MCF 10A (cell line): ENCODE measurements around a stretch of chr12.

DNA sequence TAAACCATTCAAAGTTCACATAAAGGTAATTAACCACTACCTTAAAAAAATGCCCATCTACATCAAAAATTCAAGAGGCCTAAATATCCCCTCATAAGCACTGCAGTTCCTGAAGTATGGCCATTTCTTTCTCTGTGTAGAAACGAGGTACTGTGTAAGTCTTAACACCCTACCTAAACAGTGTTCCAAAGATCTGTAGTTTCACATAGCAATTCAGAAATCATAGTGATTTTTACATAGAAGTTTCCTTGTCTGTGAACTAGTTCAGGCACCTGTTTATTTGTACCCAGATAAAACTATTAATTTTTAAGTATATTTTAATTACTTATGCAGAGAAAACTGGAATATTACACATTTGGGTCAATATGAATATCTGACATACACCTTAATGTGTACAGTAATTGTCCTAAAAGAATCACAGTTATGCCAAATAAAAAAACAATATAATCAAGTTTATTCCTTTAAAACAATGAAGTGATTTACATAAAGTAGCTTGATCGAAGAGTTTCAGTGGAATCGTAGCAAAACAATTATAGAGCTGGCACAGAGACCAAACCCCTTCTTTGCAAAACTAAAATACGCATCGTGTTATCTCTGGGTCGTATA, 11.6 kb downstream of the ETFRF1 start:
- PRO-cap, result no peak
- RRBS, result no CpG with 5 or more reads among the region's 6 CpGs

DNA sequence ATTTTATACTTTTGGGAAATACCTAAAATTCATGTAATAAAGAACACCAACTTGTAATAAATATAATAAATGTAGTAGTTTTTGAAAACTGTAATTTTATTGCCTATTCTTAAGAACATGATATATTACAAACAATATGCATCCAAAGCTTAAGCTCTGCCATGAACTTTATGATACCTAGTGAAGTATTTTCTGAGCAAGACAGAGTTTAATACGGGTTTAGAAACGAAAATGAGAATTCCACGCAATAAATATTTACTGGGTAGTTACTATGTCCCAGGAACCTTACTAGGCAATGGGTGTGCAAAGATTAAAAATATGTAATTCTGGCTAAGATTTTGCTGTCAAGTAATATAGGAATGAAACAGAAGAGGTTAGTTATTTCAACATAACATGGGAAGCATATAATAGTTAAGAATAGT, 18.6 kb downstream of the ETFRF1 start:
- PRO-cap, result no peak
- RRBS, result no CpG with 5 or more reads among the region's 3 CpGs

DNA sequence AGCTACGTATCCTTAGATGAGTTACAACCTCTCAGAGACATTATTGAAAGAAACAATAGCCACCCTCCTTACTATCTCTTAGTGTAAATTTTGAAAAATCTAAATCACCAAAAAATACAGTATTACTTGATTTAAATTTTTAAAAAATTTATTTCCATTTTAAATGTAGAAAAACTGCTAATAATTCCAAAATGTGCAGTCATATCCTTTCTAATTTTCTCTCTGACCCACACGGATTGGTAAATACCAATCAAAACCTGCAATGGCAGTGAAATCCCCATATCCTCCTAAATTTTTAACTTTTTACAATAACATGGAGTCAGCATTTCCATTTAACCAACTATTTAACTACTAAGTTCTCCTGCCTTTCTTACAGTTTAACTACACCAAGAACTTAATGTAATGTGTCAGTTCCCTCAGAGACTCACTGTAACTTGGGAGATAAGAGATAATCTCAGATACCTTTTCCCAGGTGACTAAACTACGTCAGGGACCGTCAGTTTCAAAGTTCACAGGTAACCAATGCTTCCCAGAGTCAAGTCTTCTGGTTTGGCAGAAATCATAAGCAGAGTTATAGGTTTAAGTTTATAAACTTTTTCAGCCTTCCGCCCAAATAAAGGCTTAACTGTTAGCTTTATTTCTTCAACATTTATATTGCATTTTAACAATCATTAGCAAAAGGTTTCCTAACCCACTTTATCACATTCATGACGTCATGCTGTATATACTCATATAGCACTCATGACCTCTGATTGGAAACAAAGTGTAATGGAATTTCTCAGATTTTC, 7.7 kb downstream of the KRAS start:
- PRO-cap, result no peak
- RRBS, result no CpG with 5 or more reads among the region's 6 CpGs

DNA sequence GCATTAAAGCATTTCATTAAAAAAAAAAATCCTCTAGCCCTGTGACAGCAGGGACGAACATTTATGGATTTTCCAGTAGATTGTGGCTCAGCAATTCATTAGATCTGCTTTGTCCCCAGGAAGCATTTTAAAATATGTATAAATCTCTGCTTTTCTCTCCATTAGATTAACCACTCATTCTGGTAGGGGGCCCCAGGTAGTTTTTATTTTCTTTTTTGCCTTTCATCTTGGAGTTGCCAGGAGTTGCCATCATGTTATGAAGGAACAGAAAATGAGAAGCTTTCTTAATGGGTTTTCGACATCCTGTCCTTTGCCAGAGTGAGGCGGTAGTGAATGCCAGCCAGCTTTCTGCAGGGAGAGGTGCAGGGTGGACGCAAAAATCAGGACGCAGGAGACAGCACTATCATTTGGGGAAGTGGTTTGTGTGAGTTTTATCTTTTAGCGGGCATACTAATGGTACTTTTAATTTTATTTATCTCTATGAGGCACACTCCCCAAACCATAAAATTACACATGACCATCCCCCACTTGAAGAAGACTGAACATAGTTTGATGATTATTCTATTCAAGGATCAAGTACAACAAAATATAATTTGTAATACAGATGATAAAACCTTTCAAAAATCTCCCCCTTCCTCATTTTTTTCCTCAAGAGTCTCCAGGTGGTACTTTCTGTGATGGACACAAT, 1.7 kb downstream of the RASSF8 start:
- PRO-cap, result no peak
- RRBS, result no CpG with 5 or more reads among the region's 6 CpGs

- PRO-cap, result no peak
- RRBS, result no CpG with 5 or more reads among the region's 2 CpGs
These were observed 5.5 kb downstream of the BHLHE41 start for GRCh38 chr12:26119234-26119849.

DNA sequence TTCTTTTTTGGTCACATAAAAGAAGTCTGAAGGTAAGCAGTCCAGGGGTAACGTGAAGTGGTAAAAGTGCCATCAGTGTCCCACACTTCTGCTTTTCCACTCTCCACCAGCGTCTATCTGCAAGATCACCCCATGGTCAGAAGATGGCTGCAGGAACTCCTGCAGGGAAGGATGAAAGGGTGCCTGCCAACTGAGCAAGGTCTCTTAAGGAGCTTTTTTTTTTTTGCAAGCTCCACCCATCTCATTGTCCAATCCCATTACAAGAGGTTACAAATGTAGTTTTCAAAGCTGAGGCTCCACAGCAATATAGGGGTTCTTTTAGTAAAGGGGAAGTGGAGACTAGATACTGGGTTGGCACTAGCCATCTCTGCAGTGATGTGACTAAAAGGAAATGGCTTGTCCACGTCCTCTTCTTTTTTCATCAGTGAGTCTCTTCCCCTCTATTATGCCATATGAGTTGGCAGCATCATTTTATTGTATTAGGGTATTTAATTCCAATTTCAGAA, 5.9 kb upstream of the BHLHE41 start:
- PRO-cap, result no peak
- RRBS, result no CpG with 5 or more reads among the region's 3 CpGs

- PRO-cap, result no peak
- RRBS, result no CpG with 5 or more reads among the region's 13 CpGs
These were observed 31.3 kb upstream of the BHLHE41 start for GRCh38 chr12:26156049-26156625.

- PRO-cap, result no peak
- RRBS, result no CpG with 5 or more reads among the region's 3 CpGs
These were observed 32.2 kb upstream of the BHLHE41 start for GRCh38 chr12:26157007-26157498.

- PRO-cap, result no peak
- RRBS, result no CpG with 5 or more reads among the region's 4 CpGs
These were observed 35.9 kb downstream of the SSPN start for GRCh38 chr12:26231230-26231804.

DNA sequence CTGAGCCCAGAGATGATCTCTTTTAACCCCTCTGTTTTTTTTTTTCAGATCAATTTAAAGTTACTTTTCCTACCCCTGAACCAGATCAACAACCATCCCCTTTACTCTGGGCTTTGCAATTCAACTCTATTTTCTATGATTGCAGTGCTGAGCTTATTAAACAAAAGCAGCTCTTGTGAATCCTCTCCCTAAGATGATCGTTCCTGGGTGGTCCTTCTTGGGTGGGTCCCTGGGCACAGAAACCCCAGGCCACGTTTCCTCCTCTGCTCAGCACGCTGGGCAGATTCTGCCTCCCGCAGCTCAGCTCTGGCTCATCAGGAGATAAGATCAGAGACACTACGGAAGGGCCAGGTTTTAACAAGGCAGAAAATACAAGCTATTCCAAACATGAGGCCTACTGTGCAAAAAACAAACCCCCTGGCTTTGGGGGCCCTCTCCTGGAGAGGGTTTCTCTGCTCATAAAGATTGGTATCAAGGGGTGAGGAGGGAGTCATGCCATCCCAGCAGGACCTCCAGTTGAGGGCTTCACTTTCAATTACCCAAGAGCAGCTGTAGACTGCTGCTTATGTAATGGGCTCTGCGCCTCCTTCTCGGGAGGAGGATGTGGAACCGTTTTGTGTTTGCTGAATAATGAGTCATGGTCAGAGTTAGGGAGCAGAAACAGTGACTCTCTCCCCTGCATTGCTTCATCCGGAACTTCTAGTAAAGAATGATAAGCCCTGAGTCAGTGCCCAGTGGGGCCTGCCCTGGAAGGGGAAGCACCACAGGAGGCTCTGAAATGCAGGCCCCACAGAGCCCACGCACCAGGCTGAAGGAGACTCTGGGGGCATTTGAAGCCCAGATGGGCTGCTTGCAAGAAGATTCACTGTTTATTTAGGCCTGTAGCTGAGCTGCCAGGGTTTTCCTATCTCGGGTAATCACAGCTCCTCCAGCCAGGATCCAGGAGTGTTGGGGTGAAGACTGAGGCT, 79.1 kb downstream of the SSPN start:
- PRO-cap, result bidirectional peak, plus-strand start at position 727 of the sequence, minus-strand start at position 592 of the sequence
- RRBS, result no CpG with 5 or more reads among the region's 11 CpGs

GRCh38 chr12:26318188-26318969, 123.0 kb downstream of the SSPN start:
- PRO-cap, result bidirectional peak, plus-strand start at chr12:26318432, minus-strand start at chr12:26318190; bidirectional peak, plus-strand start at chr12:26318862, minus-strand start at chr12:26318727
- RRBS, result no CpG with 5 or more reads among the region's 4 CpGs

DNA sequence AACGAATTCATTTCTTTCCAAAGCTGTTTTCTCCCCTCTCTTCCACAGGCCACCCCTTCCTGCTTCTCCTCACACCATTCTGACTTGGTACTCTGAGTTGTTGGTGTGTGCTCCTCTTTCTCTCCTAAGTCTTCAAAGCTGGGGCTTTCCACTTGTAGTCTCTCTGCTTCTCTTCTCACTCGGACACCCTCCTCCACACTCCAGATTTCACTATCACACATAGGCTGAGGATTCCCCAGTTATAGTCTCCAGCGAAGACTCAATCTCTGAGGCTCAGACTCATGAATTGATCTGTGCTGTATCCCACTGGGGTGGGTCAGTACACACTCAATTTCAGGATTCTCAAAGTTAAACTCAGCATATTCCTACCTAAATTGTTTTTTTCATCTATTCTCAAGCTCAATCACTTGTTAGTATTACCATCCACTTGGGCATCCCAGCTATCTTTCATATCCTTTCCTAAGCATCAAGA, 201.1 kb downstream of the SSPN start:
- PRO-cap, result no peak
- RRBS, result no CpG with 5 or more reads among the region's 3 CpGs

DNA sequence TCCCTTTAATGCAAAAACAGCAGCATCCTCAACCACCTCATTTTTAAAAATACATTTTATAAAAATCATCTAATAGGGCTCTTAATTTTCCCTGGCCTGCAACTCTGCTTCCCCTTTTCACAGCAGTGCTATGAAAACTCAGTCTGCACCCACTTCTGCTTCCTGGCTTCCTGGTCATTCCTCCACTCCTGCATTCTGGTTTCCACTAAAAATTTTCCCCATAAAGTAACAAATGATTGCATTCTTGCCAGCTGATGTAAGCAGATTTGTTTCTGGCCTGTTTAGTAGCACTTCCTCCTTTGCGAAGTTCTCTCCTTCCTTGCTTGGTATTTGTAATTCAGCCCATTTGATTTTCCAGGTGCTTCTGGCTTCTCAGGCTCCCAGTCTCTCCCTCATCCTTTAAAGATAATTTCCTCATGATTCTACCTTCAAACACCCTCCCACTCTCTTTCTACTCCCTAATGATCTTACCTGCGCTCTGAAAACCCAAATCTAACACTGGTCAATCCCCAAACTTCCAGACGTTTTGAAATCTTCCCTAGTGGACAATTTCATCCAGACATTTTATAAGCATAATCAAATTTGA, 127.8 kb downstream of the ITPR2 start:
- PRO-cap, result no peak
- RRBS, result no CpG with 5 or more reads among the region's 3 CpGs

DNA sequence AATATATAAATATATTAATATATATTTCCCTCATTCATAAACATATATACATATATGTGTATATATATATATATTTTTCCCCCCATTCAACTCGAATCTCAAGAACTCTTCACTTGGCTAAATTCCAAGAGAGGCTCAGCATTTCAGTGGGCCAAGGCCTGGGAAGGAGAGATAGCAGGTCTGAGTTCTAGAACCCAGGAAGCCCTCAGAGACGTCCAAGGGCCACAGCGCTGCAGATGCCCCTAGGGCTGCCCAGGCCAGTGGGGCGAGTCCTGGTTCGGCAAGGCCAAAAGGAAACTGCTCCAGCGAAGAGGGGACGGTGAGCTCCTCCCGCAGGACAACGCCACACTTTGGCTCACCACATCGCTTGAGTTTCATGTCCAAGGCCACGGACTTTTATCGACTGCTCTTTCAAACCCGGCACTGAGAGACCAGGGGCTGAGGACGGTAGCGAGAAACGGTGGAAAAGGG, 1.1 kb downstream of the ITPR2 start:
- PRO-cap, result unidirectional peak, plus-strand start at position 146 of the sequence; bidirectional peak, plus-strand start at position 208 of the sequence, minus-strand start at position 207 of the sequence
- RRBS, result no CpG with 5 or more reads among the region's 16 CpGs

- PRO-cap, result no peak
- RRBS, result no CpG with 5 or more reads among the region's 23 CpGs
These were observed 750 bp upstream of the ITPR2 start for GRCh38 chr12:26833717-26834171.

DNA sequence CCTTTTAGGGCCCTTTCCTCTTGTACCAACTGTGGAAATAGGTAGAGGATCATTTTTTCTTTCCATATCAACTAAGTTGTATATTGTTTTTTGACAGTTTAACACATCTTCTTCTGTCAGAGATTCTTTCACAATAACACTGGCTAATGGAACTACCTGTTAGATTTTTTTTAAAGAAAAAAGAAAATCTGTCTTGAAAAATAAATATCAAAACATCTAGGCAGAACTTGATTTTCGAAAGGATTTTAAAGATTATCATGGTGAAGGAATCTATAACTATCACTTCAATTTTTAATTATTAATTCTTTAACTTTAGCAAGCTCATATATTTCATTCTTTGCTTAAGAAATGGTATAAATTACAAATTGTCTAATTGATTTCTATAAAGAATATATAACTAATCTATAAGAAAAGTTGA, 23.8 kb downstream of the INTS13 start:
- PRO-cap, result no peak
- RRBS, result no CpG with 5 or more reads among the region's 1 CpG

DNA sequence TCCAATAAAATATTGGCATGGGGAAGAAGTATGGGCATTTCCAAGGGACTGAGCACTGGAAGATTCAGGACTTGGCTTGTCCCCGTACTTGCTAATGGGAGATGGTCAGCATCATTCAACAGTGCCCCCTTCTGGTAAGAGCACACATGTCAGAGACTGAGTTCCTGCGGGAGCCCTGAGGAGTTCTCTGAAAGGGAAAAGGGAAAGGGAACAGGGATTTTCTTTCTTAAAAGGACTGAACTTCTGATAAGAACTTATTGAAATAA, 59.7 kb upstream of the C12orf71 start:
- PRO-cap, result no peak
- RRBS, result no CpG with 5 or more reads among the region's 2 CpGs

DNA sequence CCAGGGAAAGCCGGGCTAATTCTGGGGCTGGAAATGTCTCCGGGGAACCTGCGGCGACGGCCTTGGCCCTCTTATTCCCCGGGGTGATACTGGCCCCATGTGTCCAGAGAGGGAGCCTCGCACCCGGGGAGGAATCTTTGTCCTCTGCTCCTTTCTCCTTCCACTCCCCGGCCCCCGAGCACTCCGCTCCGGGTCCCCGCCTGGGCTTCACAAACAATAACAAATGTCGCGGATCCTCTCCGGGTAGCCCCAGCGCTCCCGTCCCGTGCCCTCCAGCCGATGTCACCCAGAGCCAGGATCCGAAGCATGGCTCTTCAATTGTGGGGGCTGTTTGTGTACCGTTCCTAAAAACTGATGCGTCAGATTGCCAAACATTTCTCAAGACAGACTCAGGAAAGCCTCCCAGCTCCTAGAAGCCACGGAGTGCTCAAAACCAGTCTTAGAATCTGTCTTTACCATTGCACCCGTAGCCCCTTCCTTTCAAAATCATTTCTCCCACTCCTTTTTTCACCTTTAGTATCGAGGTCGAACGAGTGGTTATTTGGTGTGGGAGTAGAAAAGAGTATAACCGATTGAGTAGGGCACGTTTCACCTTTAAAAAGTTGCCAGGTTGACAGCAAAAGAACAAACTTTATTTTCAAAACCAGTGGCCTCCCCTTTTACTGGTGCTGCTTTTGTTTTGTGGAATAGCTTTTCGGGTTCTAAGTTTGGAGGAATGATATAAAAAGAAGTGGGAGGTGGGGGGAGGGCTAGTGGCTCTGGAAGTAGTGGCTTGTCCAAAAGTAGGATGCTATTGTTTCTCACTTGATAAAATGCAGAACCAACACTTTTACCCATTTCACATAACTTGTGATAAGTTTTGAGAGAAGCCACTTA, 587 bp downstream of the STK38L start:
- PRO-cap, result bidirectional peak, plus-strand start at position 102 of the sequence, minus-strand start at position 91 of the sequence; bidirectional peak, plus-strand start at position 374 of the sequence, minus-strand start at position 306 of the sequence; bidirectional peak, plus-strand start at position 510 of the sequence, minus-strand start at position 488 of the sequence
- RRBS, result no CpG with 5 or more reads among the region's 31 CpGs

DNA sequence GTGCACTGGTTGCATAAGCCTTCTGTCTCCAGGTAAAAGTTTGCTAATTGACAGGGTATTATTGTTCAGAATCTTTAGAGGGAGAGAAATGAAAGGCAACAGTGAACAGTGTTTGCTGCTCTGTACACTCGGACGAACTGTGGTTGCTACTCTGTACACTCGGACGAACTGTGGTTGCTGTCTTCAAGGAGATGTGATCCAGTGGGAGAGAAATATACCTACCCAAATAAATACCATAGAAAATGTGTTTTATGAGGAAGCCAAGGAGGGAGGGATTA, 2.6 kb downstream of the STK38L start:
- PRO-cap, result no peak
- RRBS, result no CpG with 5 or more reads among the region's 4 CpGs

GRCh38 chr12:27549109-27549601, 25.1 kb downstream of the PPFIBP1 start:
- PRO-cap, result no peak
- RRBS, result no CpG with 5 or more reads among the region's 5 CpGs